ENCODE measurements around the gene BAG3.

- PRO-cap: no peak
- CAGE, long polyA plus RNA: no peak
Measured at GRCh38 chr10:117535179-117535945, 7.2 kb upstream of the EMX2 start.

DNA sequence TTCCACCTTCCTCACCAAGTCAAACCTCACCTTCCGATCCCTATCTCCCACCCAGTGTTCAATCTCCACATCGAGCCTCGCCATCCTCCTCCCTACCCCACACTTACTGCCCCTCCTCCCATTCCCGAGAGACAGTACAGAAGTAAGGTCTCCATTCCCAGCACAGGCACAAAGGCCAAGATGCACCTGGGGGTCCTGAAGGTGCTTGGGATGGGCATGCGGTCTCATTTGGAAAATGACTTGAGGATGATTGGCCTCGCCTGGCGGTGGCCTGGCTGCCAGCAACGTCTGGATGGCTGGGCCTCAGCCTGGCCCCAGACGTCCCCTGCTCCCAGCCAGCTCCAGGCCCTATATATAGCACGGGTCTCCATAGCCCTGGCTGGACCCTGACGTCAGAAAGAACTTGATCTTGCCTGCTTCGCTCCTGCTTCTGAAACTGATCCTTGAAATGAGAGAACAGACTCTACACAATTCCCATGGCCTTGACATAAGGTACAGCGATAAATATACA, 11.7 kb downstream of the EMX2 start:
- PRO-cap: no peak
- CAGE, long polyA plus RNA: no peak

GRCh38 chr10:118241204-118241696, 100.9 kb downstream of the FAM204A start:
- PRO-cap: no peak
- CAGE, long polyA plus RNA: no peak

DNA sequence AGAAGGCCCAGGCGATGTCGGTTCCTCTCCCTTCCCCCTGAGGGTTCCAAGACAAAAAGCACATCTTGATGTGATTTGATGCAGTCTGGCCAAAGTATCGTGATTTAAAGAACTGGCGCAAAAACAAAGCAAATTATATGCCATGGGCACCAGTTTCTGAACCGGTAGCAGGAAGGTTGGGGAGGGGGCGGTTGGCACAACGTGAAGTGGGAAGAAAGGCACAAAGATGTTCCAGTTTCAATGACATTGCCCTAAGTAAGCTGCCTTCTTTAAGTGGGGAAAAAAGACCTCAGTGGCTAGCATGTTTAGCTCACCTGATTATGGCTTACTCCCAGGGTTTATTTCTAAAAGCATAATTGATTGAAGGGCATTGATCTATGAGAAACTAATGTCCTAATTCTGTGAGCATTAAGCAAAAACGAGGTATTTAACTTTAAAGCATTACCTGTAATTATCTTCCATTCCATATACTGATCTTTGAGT, 72.6 kb downstream of the FAM204A start:
- PRO-cap: no peak
- CAGE, long polyA plus RNA: no peak

GRCh38 chr10:118669881-118670192, 74.4 kb upstream of the PRLHR start:
- PRO-cap: no peak
- CAGE, long polyA plus RNA: no peak

GRCh38 chr10:118759848-118760252, 5.1 kb upstream of the CACUL1 start:
- PRO-cap: no peak
- CAGE, long polyA plus RNA: no peak

- PRO-cap: no peak
- CAGE, long polyA plus RNA: no peak
Measured at GRCh38 chr10:118778783-118779171, 24.0 kb upstream of the CACUL1 start.

- PRO-cap: no peak
- CAGE, long polyA plus RNA: no peak
Measured at GRCh38 chr10:118908501-118908875, 121.0 kb upstream of the NANOS1 start.

- PRO-cap: no peak
- CAGE, long polyA plus RNA: no peak
Measured at GRCh38 chr10:119222454-119223626, 15.5 kb downstream of the GRK5 start.

- PRO-cap: no peak
- CAGE, long polyA plus RNA: no peak
Measured at GRCh38 chr10:119296582-119297123, 89.3 kb downstream of the GRK5 start.

DNA sequence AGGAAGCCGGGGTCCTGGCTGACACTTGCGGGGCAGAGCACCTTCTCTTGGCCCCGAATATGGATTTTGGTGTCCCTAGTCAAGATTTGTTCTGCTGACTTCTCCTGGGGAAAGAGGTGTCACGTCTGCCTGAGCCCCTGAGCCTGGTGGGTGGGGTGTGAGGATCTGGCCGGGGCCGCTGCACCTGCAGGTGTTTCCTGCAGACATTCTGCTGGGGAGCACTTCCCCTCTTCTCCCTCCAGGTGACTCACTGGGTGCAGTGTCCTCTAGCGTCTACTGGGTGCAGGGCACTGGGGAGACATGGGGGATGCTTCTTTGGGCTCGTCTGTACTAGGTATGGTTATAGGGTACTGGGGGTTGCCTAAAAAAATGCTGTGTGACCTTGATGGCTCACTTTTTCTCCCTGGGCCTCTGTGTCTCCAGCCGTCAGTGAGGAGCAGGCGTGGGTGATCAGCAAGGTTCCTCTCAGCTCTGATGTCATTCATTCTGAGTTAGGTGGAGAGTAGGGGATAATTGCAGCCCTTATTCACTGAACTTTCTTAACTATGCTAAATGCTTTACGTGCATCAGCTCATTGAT, 99.3 kb downstream of the GRK5 start:
- PRO-cap: bidirectional peak, plus-strand start at position 276 of the sequence, minus-strand start at position 159 of the sequence; bidirectional peak, plus-strand start at position 426 of the sequence, minus-strand start at position 431 of the sequence
- CAGE, long polyA plus RNA: no peak

- PRO-cap: no peak
- CAGE, long polyA plus RNA: no peak
Measured at GRCh38 chr10:119360195-119360609, 152.8 kb downstream of the GRK5 start.

GRCh38 chr10:119386454-119387029, 156.0 kb downstream of the RGS10 start:
- PRO-cap: no peak
- CAGE, long polyA plus RNA: no peak

GRCh38 chr10:119443254-119443978, 99.1 kb downstream of the RGS10 start:
- PRO-cap: no peak
- CAGE, long polyA plus RNA: no peak

GRCh38 chr10:119449991-119450587, 92.4 kb downstream of the RGS10 start:
- PRO-cap: no peak
- CAGE, long polyA plus RNA: no peak

DNA sequence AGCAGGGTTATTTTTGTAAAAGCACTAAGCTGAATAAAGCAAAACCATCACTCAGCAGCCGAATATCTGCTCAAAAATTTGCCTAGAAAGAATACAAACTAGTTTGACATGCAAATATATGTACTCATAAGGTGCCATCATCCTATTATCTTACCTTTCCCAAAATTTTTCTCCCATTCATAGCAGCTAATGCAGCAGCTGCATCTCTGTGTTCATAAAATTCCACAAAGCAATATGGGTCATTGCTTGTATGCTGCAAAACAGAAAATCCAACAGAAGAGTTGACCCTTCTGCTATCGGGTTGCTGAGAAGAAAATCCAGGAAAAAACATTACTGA, 14.5 kb downstream of the TIAL1 start:
- PRO-cap: no peak
- CAGE, long polyA plus RNA: no peak

GRCh38 chr10:119585260-119586365, 11.2 kb downstream of the TIAL1 start:
- PRO-cap: no peak
- CAGE, long polyA plus RNA: no peak

- PRO-cap: no peak
- CAGE, long polyA plus RNA: no peak
Measured at GRCh38 chr10:119586366-119587137, 10.2 kb downstream of the TIAL1 start.

- PRO-cap: bidirectional peak, plus-strand start at chr10:119651382, minus-strand start at chr10:119651209
- CAGE, long polyA plus RNA: no peak
Measured at GRCh38 chr10:119651325-119651940, at the start of gene BAG3. Gene BAG3, plus strand, starts transcription at chr10:119651380.

DNA sequence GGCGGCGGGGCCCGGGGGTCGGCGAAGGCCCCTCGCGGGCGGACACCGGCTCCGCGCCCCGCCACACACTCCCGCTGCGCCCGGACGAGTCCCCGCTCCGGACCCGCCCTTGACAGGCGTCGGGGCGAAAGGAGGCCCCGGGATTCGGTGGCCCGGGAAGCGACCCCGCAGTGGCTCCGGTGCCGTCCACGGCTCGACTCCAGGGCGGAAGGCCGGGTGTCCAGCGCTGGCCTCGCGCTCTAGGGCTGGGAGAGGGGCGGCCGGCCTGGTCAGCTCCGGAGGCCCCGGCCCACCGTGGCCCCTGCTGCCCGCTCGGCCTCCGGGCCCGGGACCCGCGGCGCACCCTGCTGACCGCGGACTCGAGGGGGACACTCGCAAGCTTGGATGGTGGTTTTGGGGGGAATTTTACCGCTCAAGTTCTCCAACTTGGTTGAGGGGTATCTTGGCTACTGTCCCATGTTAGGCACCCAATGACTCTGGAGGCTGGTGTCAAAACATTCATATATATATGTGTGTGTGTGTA, 822 bp downstream of the BAG3 start:
- PRO-cap: no peak
- CAGE, long polyA plus RNA: no peak

All from B cell (primary cell).